Heart right ventricle (tissue), 2 donors: ENCODE measurements around a stretch of chr17.

- PRO-cap, 2 experiments, result peak in 2 of 2 experiments; most common minus-strand start chr17:981122 (in 1)
Observed at GRCh38 chr17:980677-981449, 1.3 kb upstream of the NXN start.

GRCh38 chr17:1091496-1092641 is 87.9 kb downstream of the ABR start:
- PRO-cap, 2 experiments, result no peak in any of the 2 experiments

DNA sequence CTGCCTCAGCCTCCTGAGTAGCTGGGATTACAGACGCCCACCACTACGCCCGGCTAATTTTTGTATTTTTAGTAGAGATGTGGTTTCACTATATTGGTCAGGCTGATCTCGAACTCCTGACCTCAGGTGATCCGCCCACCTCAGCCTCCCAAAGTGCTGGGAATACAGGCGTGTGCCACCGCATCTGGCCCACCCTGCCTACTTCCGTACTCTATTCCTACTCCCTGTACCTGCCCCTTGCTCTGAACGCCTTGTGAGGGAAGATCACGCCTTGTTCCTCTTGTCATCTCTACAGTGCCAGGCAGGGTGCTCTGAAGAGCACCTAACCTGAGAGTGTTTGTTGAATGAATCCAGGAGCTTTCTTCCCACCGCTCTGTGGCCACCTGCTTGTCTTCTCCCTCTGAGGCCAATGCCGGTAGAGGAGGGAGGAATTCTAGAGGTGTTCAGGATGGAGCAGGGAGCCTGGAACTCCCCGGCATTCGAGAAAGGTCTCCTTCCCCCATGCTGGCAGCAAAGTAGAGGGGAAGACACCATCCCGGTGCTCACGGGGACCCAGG is 73.1 kb downstream of the ABR start:
- PRO-cap, 2 experiments, result no peak in any of the 2 experiments

GRCh38 chr17:1108715-1109527 is 70.9 kb downstream of the ABR start:
- PRO-cap, 2 experiments, result peak in 2 of 2 experiments; most common plus-strand start chr17:1109439 (in 2); most common minus-strand start chr17:1108869 (in 1)

DNA sequence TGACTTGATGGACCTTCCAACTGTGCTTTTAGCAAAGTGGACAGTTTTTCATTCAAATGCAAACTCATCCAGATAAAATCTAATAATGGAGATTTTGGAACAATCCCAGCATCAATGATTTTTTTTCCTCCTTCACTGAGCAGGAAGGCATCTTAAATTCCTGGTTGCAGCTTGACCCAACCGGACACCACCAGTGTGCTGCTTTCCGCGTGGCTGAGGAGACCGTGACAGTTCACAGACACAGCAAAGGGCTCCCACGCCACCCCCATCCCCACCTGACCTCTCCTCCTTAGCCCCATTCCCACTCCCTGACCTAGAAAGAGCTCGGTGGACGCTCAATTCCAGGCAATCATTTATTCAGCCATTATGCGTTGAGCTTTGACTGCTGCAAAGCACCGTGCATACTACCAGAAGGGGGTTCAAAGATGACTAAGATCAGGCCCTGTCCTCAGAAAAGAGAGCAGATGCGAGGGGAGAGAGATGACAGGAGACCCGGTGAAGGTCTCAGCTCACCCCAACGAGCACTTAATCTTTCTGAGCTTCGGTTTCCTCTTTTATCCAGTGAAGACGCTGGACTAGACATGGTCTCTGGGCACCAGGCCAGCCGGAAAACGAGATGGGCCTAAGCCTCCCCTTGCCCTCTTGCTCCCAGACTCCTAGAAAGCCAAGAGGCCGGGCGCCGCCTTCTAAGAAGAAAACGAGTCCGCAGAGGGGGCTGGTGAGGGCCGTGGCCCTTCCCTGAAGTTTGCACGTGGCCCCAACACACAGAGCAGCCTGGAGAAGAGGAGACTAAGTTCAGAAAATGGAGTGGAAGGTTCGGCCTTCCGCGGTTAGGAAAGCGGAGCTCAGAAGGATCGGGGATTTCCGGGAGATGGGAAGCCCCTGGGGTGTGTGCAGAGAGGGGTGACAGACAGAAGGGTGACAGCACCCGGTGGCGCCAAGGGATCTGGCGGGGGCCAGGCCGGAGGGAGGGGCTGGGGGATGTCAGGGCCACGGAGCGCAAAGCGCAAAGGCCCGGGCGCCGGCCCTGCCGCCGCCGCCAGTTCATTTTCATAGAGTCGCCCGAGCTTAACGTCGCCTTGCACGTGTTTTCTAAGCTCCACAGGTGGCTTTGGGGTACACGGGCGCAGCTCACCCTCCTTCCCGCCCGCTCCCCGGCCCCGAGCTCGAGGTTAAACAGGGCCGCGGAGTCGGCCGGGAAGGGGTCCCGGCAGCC is 42.3 kb upstream of the BHLHA9 start:
- PRO-cap, 2 experiments, result no peak in any of the 2 experiments

DNA sequence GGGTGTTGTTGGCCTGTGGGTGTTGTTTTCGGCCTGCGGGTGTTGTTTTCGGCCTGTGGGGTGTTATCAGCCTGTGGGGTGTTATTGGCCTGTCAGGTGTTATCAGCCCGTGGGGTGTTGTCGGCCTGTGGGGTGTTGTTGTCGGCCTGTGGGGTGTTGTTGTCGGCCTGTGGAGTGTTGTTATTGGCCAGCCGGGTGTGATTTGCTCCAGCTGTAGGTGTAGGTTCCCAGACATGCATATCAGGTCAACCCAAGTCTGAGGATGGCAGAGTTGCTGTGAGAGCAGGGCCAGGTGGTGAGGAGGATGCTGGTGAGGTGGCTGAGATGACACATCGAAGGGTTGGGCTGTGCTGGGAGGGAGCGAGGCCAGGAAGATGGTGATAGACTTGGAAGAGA is 7.2 kb downstream of the TRARG1 start:
- PRO-cap, 2 experiments, result no peak in any of the 2 experiments

DNA sequence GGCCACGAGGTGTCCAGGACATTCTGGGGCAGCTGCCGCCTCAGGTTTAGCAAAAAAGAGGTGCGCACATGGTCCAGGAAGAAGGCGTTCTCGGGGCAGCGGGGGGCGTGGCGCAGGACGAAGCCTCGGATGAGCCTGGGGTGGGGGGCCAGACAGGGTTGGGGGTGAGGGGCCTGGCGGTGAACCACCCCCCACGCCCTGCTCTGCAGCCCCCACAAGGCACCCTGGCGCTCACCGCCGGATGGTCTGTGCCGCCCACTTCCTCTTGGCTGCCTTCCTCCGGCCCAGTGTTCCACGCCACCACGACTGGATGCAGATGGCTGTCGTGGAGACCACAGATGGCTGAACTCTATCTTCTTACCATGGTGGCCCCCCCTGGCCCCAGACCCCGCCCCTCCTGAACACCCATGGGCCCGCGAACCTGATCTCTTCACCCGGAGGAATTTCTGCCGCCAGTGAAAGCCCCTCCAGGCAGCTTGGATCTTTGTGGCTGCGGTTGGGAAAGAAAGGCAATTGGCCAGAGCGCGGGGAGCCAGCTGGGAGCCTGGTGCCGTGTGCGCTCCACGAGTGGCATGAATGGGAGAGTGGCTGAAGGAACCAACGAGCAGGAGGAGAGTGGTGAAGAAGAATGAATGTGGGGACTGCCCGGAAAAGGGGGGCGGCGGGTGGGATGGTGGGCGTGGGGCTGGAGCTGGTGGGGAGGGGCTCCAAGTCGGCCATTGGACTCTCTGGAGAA is 14.3 kb upstream of the CRK start:
- PRO-cap, 2 experiments, result no peak in any of the 2 experiments

DNA sequence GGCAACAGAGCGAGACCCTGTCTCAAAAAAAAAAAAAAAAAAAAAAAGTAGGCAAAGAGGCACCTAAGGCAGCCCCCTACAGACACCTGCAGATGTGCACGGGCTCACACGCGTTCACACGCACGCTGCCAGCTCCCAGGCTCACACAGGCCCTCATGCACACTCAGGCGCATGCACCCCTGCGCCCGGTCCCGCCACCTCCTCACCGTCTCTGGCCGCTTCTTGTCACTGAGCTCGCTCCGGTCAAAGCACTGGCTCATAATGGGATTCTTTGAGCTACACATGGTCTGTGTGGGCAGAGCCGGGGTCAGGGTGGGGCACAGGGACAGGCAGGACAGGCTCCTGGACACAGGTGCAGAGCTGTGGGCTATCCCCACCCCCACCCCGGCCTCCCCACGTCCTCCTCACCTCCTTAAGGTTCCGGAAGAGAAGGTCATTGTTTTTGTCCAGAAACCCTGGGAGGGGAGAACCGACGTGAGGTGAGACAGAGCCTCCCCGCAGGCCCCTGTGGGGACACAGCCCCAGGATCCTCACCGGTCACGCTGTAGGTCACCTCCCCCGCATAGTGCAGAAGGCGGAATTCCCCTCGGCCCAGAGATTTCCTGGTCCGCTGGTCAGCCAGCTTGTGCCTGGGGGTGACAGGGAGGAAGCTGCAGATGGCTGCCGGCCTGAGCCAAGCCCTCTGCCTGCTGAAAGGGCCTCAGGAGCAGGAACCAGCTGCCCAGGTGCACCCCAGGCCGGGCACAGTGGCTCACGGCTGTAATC is 17.9 kb downstream of the MYO1C start:
- PRO-cap, 2 experiments, result no peak in any of the 2 experiments

DNA sequence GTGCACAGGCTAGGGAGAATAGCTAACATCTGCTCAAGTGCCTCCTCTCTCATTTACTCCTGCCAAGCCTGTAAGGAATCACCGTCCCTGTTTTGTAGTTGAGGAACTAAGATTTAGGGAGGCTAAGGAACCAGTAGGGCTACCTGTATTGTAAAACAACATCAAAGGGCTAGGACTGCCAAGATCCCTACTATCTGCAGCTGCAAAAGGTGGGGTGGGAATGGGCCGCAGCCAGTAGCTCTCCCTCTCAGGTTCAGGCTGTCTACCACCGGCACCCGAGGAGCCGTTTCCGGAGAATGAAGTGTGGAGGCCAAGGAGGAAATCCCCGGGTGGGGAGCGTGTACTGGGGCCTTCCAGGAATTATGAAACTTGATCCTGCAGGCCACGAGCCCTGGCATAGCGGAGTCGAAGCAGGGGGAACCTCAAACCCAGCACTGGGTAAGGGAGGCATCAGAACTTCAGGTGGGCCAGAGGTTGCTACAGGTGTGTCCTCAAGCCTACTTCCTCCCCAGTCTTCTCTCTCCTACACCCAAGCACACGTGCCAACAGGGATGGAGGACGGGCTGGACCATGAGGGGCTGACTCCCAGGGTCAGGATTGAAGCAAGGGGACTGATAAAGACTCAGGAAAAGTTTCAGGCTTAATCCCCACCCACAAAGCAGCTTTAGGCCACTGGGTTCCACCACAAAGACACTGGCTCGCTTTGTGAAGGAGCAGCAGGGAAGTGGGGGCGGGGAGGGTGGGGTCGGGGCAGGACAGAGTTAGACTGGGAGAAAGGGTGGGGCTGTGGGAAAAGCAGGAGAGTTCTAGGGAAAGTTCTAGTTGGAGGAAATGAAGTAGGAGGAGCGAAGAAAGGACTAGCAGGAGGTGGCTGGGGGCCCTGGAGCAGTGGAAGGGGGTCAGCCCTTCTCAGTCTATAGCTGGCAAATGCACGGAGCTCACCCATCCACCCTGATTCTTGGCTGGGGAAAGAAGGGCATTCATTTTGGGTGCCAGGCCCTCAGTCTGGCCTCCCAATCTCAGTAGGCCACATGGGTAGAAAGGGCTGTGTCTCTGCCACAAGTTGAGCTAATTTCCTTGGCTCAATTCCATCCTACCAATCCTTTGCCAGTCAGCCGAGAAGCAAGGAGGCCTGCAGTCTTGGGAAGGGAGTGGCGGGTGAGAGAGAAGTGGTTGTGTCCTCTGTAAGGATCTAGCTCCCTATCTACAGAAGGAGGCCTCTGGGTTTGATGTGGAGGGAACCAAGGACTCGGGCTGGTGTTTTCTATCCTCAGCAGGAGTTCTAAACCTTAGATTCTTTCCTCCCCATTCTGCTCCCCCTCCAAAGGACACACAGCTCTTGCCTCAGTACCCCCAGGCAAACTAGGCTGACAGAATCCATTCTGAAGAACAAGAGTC is 4.8 kb downstream of the INPP5K start:
- PRO-cap, 2 experiments, result peak in 2 of 2 experiments; most common plus-strand start position 912 of the sequence (in 2); most common minus-strand start position 695 of the sequence (in 1)

GRCh38 chr17:1517840-1518745 is 1.7 kb upstream of the INPP5K start:
- PRO-cap, 2 experiments, result no peak in any of the 2 experiments

DNA sequence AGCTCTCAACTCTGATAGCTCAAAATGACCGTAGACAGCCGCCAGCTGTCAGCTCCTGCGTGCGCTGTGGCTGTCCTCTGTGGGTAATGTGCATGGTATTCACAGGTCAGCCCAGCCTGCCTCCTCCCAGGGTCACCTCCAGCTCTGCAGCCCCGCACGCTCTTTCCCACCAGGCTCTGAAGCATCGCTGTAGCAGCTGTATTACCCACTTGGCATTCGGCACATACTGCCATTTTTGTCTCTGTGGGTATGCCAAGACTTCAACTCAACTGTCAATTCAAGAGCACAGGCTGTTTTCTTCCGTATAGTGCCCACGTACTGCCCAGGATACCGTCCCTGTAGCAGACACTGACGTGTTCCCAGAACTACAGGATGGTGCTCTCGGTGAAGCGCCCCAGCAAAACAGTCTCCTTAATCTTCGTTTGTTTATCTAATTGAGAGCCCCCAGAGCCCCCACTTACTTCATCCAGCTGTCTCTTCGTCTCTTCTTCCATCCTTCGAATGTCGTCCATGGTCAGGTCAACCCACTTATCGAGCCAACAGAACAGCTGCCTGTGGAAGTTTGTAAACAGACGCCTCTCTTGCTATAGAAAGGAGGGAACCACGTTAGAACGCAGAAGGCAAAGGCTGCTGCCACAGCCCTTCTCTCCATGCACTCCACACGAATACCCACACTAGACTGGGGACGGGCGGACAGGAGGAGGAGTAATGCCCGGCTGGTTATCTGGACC is 17.4 kb upstream of the INPP5K start:
- PRO-cap, 2 experiments, result peak in 1 of 2 experiments; most common plus-strand start position 362 of the sequence (in 1); most common minus-strand start position 90 of the sequence (in 1)

DNA sequence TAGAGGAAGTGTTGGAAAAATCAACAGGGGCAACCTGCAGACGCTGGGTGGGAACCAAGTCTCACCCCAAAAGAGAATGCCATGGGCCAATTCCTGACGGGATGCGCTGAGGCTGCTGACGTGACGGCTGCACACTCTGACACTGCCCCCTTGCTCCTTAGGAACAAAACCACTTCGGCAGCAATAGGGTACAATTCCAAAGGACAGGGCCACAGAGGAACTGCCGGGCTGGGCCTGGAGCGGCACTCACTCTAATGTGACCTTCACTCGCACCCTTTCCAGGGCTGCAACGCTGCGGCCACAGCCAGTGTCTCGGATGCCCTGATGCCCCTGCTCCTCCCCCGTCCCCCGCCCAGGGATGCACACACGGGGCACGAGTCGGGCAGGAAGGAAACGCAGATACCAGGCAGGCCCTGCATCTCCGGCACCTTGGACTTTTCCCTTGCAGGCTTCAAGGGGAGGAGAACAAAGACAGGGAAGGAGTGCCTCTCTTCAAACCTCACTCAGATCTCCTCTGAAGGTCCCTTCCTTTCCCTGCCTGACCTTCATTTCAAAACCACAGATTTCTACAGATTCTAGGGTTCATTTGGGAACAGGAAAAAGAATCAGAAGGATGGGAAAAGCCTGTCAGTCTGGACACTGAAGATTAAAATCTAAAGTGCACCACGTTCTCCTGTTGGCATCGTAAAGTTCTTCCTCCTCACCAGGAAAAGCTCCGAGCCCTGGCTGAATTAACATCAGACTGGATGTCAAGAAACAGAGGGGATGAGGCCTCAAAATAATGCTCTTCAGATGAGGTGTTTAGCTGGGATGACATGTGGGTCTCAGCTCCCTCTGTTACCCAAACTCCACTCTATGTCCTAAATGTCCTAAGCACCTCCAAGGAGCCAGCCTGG is 2.3 kb downstream of the PITPNA start:
- PRO-cap, 2 experiments, result no peak in any of the 2 experiments

- PRO-cap, 2 experiments, result no peak in any of the 2 experiments
Observed at GRCh38 chr17:1620720-1621641, 7.7 kb downstream of the SLC43A2 start.

GRCh38 chr17:1669348-1669876 is 15.3 kb downstream of the PRPF8 start:
- PRO-cap, 2 experiments, result peak in 2 of 2 experiments; most common plus-strand start chr17:1669697 (in 1); most common minus-strand start chr17:1669585 (in 1)

GRCh38 chr17:1711147-1711578 is 986 bp upstream of the TLCD2 start:
- PRO-cap, 2 experiments, result no peak in any of the 2 experiments

DNA sequence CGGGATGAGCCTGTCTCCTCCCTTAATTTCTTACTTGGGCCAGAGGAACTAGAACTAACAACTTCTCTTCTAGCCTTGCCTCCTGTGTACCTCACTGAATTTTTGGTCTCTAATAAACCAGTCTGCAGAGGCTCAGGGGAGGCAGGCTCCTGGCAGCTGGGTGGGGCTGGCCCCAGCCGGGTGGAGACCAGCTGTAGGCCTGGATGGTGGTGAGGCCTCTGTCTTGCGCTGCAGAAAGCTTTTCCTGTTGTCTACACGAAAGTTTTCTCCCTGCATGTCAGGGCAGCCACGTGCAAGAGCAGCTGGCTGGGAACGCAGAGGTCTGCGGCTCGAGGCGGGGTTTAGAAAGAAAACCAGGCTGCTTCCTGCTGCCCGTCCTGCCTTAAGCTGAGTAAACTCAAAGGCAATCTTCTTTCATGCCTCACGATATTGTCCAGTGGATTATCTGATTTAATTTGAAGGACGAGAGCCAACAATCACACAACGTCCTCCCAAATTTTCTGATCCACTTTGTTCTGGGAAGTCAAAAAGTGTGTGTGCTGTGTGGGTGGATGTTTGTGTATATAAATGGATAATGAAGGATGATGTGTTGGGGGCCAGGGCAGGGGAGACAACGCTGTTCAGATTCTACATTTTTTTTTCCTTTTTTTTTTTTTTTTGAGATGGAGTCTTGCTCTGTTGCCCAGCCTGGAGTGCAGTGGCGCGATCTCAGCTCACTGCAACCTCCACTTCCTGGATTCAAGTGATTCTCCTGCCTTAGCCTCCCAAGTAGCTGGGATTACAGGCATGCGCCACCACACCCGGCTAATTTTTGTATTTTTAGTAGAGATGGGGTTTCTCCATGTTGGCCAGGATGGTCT is 2.6 kb downstream of the SERPINF1 start:
- PRO-cap, 2 experiments, result peak in 1 of 2 experiments; most common plus-strand start position 592 of the sequence (in 1); most common minus-strand start position 389 of the sequence (in 1)

- PRO-cap, 2 experiments, result peak in 2 of 2 experiments; most common plus-strand start chr17:1787216 (in 1); most common minus-strand start chr17:1786965 (in 1)
Observed at GRCh38 chr17:1786885-1787547, 25.2 kb downstream of the SERPINF1 start.

DNA sequence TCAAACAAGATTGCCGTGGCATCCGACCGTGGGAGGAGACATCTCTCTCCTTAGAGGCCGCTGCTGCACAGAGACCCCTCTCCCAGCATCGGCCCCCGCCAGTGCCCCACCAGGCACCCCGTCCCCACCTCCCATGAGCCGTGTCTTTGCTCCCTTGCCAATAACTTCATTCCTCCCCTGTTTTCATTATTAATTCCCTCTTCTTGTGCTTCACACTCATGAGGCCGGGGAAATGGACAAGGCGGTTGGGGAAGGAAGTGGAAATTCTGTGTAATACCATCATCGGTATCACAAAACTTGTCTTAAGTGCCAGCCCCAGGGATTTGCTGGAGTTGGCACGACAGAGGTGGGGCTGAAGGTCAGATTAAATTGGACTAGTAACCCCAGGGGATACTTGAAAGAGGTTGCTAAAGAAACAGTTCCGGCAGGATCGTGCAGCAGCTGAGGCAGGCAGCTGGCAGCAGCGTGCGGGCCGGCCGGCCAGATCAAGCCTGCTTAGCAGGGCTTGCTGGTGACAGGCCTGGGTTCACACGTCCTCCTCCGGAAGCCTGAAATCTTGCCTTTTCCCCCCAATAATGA is 66.8 kb downstream of the RTN4RL1 start:
- PRO-cap, 2 experiments, result no peak in any of the 2 experiments

- PRO-cap, 2 experiments, result no peak in any of the 2 experiments
Observed at GRCh38 chr17:1979509-1979971, 45.6 kb downstream of the RTN4RL1 start.

DNA sequence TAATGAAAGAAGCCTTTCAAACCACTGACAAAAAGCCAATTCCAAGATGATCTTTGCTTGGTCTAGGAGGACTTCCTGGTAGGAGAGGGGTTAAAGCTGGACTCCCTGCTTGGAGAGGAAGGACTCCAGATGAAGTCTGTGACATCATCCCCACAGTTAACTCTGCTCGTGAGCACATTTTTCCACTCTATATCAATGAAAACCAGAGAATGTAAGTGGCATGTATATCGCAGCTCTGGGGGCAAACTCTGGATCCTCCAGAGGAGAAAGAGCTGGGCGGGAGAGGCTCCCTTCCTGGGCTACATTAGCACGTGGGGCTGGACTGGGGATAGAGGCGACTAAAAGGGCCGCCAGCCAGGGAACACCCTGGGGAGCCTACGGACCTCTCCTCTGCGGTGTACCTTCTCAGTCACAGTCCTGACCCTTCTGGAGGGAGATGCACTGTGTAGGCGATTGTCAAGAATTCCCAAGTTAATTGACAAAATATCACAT is 34.1 kb downstream of the HIC1 start:
- PRO-cap, 2 experiments, result peak in 1 of 2 experiments; most common plus-strand start position 412 of the sequence (in 1); most common minus-strand start position 161 of the sequence (in 1)